Measurements from ENCODE around the genes C2orf78, M1AP and HK2.

DNA sequence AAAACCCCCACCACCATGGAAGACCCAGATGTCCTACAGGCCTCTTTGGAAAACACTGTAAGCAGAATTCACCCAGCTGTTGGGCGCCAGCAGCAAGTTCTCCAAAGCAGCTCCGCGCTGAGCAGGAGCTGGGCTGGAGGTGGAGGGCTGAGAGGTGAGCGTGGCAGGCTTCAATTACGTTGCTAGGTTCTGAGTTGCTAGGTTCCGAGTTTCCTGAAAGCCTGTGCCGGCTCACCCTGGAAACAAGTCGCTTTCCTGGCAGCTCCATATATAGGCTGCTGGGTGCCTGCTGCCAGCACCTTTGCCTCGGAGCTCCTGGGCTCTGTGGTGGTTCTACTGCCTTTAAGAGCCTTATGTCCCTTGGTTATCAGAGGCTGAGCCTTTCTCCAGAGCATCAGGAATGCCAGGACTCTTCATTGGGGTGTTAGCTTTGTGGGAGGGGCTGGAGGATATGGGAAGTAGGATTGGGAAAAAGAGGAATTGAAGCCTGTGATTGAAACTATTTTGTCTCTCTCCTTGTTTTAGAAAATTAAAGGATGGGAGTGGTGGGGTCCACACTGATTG, 14.4 kb upstream of the EGR4 start:
- PRO-cap, result no peak

GRCh38 chr2:73640188-73641175, 1.7 kb downstream of the NAT8 start:
- PRO-cap, result no peak

GRCh38 chr2:73716341-73717436, 20.5 kb downstream of the TPRKB start:
- PRO-cap, result no peak

- PRO-cap, result no peak
Measured at GRCh38 chr2:73751129-73751625, 14.0 kb upstream of the TPRKB start.

DNA sequence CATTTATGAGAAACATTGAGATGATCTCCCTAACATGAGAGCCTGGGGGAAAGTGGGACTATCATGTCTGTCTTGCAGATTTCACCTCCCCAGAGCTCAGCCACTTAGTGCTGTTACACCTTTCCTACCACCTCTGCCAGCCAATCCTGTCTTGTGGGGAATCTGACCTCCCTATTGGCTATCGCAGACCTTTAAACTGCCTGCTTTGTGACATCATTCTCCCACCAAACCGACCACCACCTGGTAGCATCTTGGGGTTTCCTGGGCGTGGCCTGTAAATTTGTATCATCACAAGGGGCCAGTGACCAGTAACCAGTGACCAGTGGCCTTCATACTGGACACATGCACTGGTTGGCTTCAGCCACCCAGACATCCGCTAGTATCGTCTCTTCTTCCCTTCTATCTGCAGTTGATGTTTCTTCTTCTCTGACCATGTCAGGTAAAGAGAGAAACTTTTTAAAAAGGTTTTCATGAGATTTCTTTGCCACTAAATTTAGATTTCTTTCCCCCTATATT, at the start of gene C2orf78:
TSS of gene C2orf78 (plus strand) at position 216 of the 516 bp plus-strand sequence.
- PRO-cap, result no peak

DNA sequence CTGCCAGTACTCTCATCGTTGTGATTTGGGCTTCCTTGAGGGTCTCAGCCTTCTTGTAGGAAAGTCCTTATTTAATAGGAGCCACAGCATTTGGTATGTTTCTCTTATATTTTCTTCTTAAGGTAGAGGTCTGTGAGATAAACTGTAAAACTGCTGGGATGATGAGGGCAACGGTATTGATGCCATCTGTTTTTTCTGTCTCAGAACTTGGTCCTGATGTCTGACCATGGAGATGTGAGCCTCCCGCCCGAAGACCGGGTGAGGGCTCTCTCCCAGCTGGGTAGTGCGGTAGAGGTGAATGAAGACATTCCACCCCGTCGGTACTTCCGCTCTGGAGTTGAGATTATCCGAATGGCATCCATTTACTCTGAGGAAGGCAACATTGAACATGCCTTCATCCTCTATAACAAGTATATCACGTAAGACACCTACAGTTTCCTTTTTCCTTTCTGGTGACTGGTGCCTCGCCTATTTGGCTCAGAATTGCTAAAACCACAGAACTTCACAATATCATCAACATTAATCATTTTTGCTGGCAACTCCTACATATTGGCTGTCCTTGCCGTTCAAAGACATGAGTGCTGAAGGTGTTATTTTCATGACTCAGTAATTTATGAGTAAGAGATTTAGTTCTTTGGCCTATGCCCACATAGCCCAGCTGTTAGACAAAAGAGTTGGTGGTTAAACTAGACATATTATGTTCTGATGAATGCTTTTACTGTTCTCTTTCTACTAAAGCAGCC, 2.1 kb downstream of the STAMBP start:
- PRO-cap, result no peak

DNA sequence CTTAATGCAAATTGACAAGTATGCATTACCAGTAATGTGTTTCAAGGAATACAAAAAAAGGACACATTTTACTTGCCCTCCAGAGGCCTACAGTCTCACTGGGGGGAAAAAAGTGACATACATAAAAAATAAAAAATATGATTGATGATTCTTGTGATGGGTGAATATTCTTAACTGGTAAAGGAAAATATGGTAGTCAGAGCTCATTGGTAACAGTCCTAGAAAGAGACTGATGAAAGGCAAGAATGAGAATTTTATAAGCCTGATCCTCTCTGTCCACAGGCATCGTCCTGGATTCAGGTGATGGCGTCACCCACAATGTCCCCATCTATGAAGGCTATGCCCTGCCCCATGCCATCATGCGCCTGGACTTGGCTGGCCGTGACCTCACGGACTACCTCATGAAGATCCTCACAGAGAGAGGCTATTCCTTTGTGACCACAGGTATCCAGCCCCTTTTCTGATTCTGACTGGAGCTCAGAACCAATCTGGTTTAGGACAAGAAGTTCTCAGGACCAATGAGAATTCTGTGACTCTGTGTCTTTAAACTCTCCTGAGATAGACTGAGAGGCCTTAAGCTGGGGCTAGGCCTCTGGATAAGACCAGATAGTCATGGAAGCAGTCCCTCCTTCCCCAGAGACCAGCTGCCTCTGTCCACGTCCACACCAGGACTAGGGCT, 13.3 kb upstream of the DGUOK start:
- PRO-cap, result no peak

- PRO-cap, result no peak
Measured at GRCh38 chr2:73925025-73925409, 1.7 kb upstream of the DGUOK start.

DNA sequence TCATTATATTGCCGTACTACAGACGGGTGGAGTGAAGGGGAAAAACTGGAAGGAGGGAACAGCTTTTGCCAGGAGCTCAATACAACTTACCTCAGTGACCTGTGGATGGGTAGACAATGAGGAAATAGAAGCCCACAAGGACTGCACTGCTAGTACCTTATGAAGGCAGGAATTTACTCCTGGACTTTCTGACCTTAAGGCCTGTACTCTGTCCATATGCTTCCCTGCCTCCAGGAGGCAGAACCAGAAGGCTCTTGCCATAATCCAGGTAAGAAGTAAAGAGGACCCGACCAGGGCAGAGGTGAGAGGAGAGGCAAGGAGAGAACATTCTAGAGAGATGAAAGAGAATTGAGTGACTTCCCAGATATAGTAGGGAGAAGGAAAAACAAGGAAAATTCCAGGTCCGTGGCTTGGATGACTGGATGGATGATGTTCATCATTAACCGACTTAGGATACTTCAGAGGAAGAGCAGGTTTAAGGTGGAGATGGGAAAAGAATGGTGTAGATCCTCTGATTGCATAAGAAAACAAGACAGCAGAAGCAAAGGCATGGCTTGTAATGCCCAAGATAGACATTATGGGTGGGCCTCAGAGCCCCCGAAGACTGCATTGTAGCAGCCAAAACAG, 28.1 kb upstream of the TET3 start:
- PRO-cap, result no peak

DNA sequence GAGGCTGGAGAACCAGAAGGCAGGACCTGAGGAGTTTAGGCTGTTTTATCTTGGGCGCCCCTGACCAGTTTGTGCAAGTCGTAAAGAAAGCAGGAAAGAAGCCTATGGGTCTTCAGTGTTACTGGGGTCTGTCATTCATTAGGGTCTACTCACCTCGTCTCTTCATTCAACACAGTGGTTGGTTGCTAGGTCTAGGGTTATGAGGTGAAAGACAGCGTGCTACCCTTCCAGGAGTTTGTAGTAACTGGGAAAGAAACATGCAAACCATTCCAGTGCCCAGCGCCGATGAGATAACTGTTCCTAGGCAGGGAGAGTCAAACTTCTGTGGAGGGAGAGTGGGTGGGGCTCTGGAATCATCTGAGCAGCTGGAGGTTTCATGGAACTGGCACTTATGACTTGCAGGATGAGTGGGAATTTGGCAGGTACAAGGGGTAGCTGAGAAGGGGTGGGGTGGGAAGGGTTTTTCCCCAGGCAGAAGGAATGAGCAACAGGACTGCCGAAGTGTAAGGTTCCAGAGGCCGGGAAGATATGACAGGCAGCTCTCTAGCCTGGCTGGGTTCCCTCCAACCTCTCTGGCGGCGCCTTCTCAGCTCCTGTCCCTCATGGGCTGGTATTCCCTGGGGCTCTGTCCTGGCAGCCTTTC, 2.7 kb upstream of the TET3 start:
- PRO-cap, result no peak

DNA sequence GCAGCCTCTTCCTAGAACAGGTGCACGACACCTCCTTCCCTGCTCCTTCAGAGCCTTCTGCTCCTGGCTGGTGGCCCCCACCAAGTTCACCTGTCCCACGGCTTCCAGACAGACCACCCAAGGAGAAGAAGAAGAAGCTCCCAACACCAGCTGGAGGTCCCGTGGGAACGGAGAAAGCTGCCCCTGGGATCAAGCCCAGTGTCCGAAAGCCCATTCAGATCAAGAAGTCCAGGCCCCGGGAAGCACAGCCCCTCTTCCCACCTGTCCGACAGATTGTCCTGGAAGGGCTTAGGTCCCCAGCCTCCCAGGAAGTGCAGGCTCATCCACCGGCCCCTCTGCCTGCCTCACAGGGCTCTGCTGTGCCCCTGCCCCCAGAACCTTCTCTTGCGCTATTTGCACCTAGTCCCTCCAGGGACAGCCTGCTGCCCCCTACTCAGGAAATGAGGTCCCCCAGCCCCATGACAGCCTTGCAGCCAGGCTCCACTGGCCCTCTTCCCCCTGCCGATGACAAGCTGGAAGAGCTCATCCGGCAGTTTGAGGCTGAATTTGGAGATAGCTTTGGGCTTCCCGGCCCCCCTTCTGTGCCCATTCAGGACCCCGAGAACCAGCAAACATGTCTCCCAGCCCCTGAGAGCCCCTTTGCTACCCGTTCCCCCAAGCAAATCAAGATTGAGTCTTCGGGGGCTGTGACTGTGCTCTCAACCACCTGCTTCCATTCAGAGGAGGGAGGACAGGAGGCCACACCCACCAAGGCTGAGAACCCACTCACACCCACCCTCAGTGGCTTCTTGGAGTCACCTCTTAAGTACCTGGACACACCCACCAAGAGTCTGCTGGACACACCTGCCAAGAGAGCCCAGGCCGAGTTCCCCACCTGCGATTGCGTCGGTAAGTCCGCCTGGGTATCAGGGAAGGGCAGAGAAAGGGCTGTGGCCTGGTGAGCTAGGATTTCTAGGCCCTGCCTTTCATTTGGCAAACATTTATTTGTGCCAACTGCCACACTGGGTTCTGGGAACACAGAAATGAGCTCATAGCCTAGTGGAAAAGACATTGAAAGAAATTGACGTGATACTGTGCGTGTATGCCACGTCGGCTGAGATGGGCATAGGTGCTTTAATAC, 63.2 kb downstream of the TET3 start:
- PRO-cap, result no peak

GRCh38 chr2:74066494-74066921, 81.2 kb downstream of the BOLA3 start:
- PRO-cap, result no peak

DNA sequence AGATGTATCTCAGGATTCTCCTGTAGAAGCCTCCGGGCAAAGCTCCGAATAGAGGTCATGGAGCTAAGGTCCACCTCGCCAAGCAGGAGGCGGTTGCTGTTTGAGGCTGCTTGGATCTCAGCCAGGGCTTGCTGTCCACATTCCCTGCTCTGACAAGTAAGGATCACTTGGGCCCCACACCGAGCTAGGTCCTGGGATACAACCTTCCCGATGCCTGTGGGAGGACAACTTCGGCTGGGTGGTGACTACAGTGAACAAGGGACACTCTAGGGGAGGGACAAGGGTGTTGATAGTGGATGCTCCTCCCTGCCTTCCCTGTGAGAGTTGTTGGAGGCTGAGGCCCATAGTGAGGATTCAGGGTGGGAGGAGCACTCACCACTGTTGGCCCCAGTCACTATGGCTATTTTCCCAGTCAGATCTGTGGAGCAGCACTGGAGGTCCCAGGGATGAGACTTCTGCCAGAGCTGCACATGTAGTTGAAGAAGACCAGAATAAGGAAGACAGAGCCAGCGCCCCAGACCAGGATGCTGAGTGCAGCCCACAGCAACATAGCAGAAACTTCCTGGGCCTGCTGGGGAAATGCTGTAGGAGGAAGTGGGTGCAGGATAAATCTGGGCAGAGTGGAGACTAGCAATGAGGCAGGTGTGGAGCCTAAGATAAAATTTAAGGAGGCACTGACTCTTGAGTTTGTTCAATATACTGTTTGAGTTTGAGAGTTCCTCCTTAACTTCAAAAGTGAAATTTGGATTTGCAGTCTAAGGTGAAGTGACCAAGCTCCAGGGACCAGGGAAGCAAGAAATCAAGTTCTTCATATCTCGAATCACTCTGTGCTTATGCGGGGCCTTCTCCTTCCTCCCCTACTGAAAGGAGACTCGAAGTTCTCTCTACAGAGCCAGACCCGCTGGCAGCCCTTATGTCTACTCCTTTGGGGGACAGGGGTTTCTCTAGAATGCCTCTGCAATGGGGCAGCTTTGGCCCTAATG, 8.1 kb downstream of the C2orf81 start:
- PRO-cap, result no peak

DNA sequence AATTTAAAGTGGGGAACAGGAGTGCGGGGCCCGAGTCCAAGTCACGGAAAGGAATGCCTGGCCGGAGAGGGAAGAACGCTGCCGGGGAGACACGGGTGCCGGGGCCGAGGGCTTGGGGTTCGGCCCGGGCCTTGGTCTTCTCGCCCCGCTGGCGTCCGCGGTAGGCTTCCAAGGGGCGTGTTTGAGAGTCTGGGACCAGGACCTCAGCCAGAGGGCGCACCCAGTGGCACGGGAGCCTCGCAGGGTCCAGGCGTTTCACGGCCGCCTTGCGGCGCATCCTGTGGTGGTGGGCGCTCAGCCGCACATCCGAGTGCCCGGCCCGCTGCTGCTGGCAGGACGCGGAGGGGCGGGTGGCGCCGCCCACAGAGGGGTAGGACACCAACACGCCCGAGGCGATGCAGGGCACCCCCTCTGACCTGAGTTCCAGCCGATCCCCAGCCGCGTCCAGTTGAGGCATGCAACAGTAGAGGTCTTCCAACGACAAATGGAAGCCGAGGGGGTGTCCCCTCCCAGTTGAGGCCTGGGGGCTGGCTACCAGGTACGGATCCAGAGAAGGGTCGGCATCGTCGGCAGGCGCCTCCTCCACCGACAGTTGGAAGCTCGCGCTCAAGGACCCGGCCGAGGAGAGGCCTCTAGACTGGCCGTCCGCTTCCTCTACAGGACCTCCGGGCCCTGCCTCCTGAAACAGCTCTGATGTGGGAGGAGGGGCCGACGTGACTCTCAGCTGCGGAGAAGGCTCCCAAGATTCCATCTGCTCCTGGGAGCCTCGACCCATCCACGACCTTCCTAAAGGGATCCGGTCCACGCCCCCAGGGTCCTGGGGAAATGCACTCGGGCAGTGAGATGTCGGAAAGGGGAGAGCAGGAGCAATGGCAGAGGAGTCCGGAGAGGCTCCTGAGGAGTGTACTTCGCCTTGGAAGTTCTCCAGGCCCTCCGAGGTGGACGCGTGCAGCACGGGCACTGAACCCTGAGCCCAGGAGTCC, 6.3 kb downstream of the C2orf81 start:
- PRO-cap, result no peak

- PRO-cap, result no peak
Measured at GRCh38 chr2:74471816-74472533, 505 bp downstream of the MRPL53 start.

DNA sequence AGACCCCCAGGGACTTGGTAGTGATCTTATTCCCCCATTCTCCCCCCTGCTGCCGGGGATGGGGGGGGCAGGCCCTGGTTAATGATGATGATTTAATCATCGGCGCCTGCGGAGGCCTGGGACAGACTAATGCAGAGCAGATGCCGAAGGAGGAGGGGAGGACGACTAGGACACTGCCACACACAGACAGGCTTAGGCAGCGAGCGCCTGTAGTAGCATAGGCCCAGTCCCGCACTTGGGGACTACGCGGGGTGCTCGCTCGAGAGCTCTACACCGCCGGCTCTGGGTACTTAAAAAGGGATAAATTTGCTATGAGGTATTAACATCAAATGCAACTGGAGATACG, 684 bp upstream of the PCGF1 start:
- PRO-cap, result no peak

- PRO-cap, result no peak
Measured at GRCh38 chr2:74530389-74531268, 896 bp downstream of the HTRA2 start.

GRCh38 chr2:74532438-74533512, 3.0 kb downstream of the HTRA2 start:
- PRO-cap, result no peak

- PRO-cap, result no peak
Measured at GRCh38 chr2:74647863-74648627, at the start of gene M1AP. Gene M1AP (minus strand): TSS chr2:74648330.

GRCh38 chr2:74833997-74834374, at the start of gene HK2:
Gene HK2 (plus strand): TSS chr2:74834127.
- PRO-cap, result unidirectional peak, plus-strand start at chr2:74834127

Data from mesothelial cell of epicardium (in vitro differentiated cells).